ENCODE measurements around a stretch of chr15.

DNA sequence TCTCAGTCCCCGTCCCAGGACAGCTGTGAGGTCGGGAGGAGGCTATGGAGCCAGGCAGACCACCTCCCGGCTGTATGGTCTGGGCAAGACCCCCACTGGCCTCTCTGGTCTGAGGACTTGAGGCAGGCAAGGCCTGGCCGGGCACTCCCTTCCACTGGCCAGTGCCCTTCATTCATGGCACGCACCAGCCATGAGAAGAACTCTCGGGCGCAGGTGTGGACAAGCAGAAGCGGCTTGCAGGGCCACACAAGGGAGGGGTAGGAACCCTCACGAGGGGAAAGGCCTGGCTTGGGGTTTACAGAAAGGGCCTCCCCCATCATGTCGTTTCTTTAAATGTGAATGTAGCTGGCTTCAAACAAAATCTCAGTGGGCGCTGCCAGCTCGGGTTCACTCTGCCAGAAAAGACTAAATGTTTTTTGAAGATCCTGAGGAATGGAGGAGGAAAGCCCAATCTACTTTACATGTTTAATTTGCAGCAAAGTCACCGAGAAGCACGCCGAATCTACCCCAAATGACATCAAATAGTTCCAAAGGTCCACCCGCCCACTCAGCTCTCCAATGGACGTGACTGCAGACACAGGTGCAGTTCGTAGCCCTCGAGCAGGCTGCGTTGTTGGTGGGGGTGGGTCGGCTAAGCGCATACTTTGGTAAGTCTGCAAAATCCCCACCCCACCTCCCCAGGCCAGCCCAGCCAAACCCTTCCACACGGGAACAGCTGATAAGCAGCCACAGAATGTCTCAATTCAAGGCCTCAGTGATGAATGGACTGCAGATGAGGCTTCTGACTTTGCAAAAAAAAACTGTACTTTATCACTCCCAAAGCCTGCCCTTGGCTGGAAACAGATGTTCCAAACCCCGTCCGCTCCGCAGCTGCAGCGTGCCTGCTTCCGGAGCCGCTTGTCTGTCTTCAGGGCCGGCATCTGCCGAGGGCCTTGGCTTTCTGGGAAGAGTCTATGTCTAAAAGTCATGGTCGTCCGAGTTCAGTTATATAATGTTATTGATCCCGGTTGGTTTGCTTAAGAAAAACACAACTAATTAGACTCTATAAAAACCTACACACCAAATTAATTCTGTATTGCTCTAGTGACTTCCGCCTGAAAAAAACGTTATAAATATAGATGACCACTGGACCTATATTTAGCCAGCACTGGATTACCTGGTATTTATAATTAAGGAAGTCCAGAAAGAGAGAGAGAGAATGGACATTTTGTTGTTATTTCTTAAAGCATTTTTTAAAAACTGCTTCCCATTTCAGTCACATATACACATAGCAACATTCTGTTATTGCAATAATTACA is 38.3 kb downstream of the PCSK6 start:
- PRO-cap, 4 experiments = peak in 4 of 4 experiments; most common plus-strand start position 838 of the sequence (in 2); most common minus-strand start position 903 of the sequence (in 4)
- RAMPAGE, long total RNA, 2 experiments = no peak in any of the 2 experiments

DNA sequence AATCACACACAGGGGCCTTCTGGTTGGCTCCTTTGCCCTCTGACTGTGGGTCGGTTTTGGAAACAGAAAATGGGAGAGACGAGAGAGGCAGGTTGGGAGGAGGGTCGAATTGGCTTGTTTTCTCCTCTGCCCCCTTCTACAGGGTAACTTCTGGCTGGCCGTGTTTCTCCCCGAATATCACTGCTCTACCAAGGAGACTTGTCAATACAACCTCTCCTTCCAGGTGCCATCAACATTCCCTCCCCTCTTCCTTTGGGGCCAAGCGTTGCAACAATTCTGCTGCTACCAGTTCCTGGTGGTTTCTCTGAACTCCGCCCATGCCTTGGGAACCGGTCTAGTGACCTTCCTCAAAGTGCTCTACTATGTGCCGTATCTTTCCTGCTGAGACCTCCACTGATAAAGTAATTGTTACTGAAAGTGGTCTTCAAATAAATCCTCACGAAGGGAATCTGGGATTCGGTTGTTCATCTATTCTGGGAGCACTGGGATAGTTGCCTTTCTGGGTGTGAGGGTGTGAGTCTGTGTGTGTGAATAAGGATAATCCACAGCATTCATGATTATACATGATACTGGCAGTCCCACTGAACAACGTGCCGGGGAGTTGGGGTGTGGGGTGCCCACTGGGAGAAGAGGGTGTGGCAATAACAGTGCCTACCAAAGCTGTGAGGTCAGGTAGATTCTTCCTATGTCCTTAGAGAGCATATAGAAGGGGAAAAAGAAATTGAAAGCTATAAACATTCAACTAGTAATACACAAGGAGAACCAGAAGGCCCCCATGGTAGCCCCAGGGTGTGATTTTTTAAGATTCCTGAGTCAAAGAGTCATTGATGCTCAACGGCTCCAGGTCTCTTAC is 26.1 kb downstream of the PCSK6 start:
- PRO-cap, 4 experiments = peak in 1 of 4 experiments; most common minus-strand start position 556 of the sequence (in 1)
- RAMPAGE, long total RNA, 2 experiments = no peak in any of the 2 experiments

- PRO-cap, 4 experiments = peak in 4 of 4 experiments; most common plus-strand start chr15:101613738 (in 3); most common minus-strand start chr15:101613600 (in 4)
- RAMPAGE, long total RNA, 2 experiments = start-site peak on the minus strand in 1 of 2 experiments, at chr15:101613600-101613605 at its widest, 32 reads per replicate
These were observed 38.8 kb downstream of the TM2D3 start for GRCh38 chr15:101613232-101613967.

- PRO-cap, 4 experiments = peak in 3 of 4 experiments; most common plus-strand start chr15:101646793 (in 2); most common minus-strand start chr15:101646781 (in 1)
- RAMPAGE, long total RNA, 2 experiments = no peak in any of the 2 experiments
These were observed 5.6 kb downstream of the TM2D3 start for GRCh38 chr15:101646700-101646921.

DNA sequence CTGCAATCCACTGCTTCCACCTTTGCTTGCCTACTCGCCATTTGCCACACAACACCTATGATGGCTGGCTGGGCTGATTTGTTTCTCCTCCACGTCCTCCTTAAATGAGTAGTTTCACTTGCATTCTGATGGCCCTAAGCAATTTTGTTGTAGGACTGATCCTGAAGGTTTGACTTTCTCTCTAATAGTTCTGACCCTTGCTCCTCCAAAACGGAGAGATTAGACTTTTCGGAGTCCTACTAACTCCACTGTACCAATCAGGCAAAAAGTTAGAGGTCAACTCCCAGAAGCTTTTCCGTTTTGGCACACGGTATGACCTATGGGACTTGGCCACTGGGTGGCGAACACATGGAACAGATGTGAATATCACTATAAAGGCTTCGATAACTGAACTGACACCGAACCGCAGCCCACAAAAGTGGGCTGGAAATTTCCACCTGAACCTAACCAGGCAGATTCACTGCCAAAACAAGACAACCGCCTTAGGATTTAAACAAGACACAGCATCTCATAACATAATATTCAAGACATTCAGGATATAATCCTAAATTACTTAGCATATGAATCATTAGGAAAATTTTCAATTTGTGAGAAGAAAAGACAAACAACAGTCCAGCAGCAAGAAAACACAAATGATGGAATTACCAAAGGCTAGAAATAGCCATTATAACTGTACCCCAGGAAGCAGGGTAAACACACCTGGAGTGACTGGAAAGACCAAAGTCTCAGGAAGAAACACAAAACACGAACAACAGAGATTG is 12.2 kb upstream of the TM2D3 start:
- PRO-cap, 4 experiments = no peak in any of the 4 experiments
- RAMPAGE, long total RNA, 2 experiments = no peak in any of the 2 experiments